Left colon (tissue), 1 donor: ENCODE measurements around a stretch of chr12.

- PRO-cap: no peak
Observed at GRCh38 chr12:110720405-110721196, 22.1 kb downstream of the PPP1CC start.

DNA sequence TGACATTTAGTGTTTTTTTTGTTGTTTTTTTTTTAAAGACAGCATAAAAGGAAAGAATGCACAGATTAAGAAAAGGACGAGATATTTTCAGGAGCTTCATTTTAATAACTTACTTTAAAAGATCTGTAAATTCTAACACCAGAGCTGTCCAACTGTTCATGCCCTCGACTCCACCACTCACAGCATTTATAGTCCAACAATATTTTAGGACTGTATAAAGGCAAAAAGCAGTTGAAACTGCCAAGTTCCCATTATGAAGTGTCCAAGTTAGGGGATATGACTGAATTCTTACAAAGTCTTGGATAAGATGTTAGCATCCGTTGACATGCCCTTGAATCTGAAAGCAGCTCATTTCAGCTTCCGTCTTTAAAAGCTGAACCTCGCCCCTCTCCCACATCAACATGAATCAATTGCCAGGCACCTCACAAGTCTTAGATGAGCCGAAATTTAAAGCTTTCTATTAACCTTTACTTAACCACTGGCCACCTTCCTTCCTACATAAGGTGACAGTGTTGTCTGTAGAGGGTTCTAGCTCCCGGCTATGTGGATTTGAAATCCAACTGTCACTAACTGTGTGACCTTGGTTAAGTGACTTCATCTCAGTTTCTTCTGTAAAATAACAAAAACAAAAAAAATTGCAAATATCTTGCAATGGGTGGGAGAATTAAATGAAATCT is 1.4 kb downstream of the PPP1CC start:
- PRO-cap: unidirectional peak, minus-strand start at position 339 of the sequence

GRCh38 chr12:110853632-110854204 is 6.9 kb downstream of the CCDC63 start:
- PRO-cap: no peak

GRCh38 chr12:110888013-110888274 is 32.4 kb downstream of the MYL2 start:
- PRO-cap: unidirectional peak, minus-strand start at chr12:110888117

- PRO-cap: no peak
Observed at GRCh38 chr12:110913160-110913800, 7.1 kb downstream of the MYL2 start.

DNA sequence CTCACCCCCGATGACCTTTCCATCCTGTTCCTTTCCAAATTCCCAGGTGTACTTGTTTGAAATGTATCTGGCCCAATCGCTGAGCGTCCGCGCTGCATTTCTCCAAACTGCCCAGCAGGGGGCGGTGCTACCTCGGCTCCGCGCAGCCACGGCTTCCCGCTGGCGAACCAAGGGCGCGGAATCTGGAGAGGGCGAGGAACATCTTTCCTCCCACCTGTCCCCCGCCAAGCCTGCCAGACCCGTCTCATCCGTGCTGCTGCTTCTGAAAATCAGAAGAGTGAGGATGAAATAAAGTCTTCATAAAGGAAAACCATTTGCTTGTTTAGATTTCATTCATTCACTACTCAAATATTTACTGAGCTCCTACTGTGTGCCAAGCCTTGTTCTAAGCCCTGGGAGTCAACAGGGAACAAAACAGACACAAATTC is 16.8 kb upstream of the MYL2 start:
- PRO-cap: no peak

DNA sequence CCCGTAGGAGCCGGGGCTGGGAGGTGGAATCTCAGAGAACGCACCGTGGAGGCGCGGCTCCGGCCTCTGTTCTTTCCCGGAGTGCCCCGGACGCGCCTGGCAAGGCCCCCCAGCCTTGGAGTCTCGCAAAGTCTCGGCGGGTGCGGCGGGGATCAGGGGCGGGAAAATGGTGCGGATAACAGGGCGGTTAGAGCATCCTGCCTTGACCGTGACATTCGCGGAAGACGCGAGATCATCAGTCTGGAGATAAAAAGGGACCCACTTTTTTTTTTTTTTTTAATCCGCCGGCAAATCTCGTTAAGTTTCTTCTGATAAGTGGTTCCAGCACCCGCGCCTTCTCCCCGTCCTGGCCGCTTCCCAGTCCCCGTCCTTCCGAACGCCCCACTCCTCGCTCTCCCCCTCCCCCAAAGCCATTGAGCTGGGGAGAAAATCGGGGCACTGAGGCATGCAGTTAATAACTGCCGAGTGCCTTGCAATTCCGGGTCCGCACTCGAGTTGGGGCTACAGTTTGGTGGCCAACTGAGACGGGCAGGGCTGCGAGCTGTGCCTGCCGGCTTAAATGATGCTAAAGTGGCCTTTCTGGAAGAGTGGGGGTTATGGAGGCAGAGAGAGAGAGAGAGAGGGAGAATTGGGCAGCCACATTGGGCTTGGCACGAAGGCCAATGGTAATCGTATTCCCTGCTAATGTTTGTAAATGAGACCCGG is 1.5 kb downstream of the CUX2 start:
- PRO-cap: no peak

DNA sequence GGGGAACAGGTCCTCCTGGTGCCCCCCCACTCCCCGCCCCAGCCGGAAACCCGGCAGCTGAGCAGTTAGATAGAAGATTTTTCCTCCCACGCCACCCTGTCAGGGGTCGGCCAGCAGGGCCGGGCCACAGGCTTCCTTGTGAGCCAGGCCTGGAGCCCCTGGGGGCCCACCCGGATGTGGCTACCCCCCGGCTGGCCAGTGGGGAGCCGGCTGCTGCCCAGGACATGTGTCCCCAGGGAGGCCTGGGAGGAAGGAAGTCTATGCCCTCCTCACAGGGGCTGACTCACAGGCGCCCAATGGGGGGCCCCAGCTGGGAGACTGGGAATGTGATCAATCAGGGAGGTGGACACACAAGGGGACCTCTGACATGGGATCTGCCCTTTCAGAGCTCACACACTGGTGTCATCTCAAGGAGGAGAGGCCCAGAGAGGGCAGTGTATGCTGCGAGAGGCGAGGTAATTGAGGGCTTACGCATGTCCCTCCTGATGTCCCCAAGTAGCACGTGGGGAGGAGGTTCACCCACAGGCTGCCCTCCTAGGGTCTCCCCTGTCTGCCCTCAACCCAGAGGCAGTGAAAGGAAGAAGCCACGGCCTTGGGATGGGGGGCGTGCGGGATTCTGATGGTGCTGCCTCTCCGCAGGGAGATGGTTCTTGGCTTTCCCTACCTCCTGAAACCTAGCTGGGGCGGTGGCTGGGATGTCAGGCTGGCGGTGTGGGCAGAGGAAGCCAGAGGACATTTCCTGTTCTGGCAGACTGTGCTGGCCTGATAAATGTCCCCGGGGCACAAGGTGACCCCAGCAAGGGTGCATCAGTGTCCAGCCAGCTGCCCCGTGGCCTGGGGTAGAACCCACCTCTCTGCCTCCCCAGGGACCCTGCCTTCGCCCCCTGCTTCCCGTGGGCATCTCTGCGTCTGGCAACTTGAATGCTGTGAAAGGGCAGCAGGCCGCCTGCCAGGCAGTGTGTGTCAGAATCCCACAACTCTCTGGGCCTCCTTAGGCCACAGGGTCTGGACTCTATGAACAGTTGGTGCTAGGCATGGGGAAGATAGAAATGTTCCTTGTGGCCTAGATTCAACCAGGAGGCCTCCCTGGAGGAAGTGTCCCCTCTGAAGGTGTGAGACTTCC is 4.5 kb downstream of the SH2B3 start:
- PRO-cap: no peak

DNA sequence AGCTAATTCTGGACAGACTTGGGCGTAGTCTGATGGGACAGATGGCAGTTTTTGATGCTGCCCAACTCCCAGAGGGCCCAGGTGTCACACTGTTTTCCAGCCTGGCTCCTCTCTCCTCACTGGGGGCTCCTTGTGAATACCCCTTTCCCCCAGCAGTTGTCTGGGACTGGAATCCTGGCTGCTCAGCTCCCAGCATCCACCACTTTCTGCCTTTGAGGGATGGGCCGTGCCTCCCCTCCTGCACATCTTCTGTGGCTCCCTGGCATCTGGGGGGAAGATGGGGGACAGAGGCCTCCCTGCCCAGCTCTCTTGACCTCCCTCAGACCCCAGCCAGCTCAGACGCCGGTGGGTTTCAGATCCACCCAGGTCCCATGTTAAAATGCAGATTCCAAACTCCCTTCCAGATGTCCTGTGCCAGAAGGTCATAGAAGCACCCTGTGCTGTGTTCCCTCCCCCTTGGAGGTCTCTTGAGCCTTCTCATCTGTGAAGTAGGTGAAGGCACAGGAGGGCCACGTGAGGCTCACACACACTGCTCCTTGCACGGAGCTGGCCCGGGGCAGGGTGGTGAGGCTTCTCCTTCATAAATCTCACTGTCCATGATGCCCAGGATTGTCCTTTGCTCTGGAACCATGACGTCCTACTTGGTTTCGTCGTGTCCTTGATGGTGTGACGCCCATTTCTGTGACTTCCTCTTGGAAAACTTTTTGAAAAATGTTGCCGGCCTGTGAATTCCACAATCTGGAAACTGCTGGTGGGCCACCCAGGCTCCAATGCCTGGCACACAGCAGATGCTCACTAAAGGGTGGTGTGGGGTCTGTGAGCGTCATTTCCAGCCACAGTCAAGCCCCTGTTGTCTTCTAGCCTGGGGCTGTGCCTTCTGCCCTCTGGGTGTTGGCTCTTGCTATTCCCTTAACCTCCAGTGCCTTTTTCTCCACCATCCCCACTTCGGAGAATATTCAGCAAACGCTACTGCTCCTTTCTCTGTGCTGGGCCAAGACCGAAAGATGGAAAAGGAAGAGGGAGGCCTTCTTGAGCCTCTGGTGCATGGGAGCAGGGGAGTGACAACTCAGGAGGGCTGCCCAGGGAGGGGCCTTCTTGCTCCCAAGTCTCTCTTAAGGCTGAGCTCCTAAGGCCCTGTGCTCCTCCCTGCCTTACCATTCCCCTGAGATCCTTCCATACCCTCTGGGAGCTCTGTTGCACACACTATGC is 34.4 kb downstream of the SH2B3 start:
- PRO-cap: unidirectional peak, plus-strand start at position 736 of the sequence

GRCh38 chr12:111445830-111446635 is 40.3 kb downstream of the SH2B3 start:
- PRO-cap: bidirectional peak, plus-strand start at chr12:111446186, minus-strand start at chr12:111446077; bidirectional peak, plus-strand start at chr12:111446451, minus-strand start at chr12:111446330

DNA sequence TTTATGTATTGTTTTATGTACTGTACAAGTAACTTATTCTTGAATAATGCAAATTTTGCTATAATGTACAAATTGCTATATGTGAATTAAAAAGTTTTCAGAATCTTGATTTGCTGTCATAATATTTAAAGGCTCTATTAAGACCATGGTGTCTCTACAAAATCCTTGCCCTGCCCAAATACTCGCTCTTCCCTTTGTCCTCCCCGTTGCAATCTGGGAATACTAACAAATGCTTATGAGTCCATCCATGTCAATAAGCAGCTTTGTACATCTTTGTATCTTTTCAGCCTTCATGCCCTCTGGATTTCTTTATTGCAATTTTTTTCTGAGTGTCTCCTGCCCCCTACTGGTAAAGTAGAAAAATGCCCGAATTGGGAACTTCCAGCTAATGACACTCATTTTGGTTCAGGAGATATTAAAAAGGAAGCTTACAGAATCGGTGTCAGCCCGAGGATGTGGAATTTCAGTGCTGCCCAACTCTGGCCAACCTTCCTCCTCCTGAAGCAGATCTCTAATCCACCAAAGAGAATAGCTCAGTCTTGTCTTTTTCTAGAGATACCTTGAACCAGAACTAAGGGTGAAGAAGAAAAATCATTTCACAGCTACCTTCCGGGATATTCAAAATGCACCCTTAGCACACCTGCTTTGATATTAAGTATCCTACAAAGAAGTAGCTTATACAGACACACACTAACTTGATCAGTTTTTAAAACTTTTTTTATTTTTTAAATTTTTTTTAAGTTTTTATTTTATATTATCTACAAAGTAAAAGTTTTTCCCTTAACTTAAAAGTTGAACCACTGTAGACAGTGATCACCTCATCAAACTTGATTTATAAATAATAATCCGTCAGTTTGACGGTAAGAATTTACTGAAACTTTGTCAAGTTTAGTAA is 46.0 kb downstream of the SH2B3 start:
- PRO-cap: unidirectional peak, plus-strand start at position 448 of the sequence

DNA sequence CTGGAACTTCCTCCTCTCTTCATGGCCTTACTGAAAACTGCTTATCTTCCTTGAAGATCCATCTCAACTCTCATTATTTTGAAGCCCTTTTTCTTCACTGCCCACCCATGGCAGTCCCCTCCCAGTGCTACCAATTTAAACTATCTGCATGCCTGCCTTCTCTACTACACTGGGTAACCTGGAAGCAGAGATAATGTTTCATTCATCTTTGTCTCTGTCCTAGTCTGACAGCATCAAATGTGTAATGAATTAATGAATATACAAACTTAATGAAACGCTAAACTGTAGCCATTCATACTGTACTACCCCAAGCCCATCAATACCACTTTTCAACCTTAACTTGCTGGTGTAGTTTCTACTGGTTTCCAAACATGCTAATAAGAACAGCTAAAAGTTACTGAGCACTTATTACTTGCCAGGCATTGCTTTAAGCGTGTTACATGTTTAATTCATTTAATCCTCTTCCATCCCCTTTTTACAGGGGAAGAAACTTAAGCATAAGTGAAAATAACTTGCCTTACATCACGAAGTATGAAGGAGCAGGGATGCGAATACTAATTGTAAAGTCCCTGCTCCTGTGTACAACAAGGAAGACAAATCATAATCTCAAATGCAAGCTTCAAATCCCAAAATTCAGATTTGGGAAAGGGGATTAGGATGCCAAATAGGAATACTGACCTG is 28.4 kb downstream of the ATXN2 start:
- PRO-cap: no peak

- PRO-cap: no peak
Observed at GRCh38 chr12:111658905-111659370, 26.8 kb downstream of the BRAP start.

DNA sequence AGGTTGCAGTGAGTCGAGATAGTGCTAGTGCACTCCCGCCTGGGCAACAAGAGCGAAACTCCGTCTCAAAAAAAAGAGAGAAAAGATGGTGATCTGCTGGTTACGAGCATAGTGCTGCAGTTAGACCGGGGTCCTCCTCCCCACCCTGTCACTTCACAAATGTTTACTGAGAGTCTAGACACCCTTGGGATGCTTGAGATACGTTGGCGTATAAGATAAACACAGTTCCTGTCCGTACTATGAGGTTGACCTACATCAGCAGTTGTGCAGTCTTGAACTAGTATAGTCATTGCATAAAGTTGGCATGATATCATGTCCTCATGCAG is 760 bp downstream of the ACAD10 start:
- PRO-cap: no peak

- PRO-cap: bidirectional peak, plus-strand start at chr12:111774207, minus-strand start at chr12:111774054; unidirectional peak, plus-strand start at chr12:111774410
Observed at GRCh38 chr12:111773744-111774735, 7.3 kb downstream of the ALDH2 start.

GRCh38 chr12:111807274-111807827 is 34.7 kb upstream of the MAPKAPK5 start:
- PRO-cap: no peak

DNA sequence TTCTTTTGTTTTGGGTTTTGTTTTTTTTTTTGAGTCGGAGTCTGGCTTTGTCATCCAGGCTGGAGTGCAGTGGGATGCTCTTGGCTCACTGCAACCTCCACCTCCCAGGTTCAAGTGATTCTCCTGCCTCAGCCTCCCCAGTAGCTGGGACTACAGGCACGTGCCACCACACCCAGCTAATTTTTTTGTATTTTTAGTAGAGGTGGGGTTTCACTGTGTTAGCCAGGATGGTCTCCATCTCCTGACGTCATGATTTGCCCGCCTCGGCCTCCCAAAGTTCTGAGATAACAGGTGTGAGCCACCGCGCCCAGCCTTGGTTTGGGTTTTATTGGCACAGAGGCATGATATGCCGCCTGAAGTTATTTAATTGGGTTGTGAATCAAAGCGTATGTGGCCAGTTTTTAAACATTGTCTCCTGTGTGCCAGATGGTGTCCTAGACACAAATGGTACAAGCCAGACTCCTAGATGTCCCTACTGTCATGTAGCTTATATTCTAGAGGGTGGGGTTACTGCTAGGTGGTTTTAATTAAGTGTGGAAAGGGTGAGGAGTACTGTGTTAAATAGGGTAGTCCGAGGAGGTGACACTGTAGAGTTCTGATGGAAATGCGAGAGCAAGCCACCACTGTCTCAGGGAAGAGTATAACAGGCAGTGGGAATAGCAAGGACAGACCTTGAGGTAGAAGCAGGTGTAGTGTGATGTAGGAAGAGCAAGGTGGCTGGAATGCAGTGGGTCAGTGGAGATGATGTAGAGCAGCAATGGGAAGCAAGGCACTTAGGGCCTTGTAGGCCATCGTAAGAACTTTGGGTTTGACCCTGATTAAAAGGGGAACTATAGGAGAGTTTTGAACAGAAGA is 2.4 kb downstream of the MAPKAPK5 start:
- PRO-cap: unidirectional peak, plus-strand start at position 590 of the sequence

- PRO-cap: no peak
Observed at GRCh38 chr12:112023704-112024631, 10.7 kb downstream of the ERP29 start.

DNA sequence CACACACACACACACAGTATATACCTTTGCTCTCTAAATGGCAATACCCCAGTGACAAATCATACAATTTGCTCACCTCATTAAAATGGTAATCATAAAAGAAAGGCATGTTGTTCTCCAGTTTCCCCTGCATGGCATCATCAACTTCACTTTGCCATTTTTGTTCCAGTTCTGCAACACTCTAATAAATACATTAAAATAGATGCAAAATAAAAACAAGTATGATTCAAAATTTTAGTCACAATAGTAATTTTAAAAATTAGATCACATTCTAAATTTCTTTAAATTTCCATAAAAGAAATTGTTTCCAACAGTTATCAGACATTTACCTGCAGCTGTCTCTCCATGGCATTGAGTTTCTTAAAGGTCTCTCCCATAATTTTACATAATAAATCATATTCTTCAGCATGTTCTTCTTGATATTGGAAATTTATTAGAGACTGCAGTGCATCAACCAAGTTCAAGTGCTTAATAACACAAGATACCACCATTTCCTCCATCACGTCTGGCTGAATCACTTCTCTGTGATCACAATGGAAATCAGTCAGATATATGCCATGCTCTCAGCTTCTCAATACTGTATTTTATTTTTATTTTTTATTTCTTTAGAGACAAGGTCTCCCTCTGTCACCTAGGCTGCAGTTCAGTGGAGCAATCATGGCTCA is 122.8 kb downstream of the TRAFD1 start:
- PRO-cap: no peak

DNA sequence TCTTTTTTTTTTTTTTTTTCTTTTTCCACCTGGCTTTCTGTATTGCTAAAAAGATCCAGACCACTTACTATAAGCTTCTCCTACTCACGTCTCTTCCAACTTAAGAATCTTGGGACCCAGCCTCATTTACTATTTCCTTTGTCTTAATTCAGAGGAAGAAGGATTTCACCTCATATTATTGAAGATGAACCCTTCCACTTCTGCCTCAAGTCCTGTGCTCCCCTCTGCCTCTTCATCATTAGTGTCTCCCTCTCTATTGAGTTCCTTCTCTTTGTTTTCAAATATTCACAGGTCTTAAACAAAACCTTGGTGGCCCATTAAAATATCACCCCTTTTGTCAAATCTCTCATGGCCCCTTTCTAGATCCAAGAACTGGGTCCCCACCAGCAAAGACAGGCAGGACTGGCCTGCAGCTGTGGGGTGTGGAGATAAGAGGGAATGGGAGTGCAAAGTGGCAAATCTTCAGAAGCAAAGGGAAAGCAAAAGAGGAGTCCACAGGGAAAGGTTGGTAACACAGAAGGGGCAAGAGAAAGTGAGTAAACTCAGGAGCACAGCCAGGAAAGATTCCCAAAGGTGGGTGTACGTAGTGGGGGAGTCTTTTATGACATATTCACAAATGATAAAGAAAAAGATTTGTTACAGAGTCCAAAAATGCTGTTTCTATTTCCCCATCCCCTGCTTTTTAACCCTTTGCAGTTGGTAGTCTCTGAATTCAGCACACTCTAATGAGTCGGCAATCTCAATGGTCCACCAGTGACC is 98.1 kb downstream of the HECTD4 start:
- PRO-cap: no peak